Adrenal gland (tissue), 7 donors: ENCODE data around the gene ADGRG6.

- PRO-cap, 3 experiments = no peak in any of the 3 experiments
- RAMPAGE, long total RNA, 4 experiments = no peak in any of the 4 experiments
- RRBS = no CpG with 5 or more reads among the region's 4 CpGs
Measured at GRCh38 chr6:140462709-140463644, 1088.5 kb upstream of the CITED2 start.

- PRO-cap, 3 experiments = peak in 3 of 3 experiments; most common plus-strand start chr6:142302071 (in 2); most common minus-strand start chr6:142302013 (in 3)
- RAMPAGE, long total RNA, 4 experiments = start-site peak on the plus strand in 4 of 4 experiments, at chr6:142302057-142302119 at its widest, 57 to 188 reads per replicate
- RRBS = 2% methylated on average over 10 of the region's 73 CpGs
Measured at GRCh38 chr6:142301602-142302380, at the start of gene ADGRG6. Gene ADGRG6 (plus strand): TSS chr6:142302007.

DNA sequence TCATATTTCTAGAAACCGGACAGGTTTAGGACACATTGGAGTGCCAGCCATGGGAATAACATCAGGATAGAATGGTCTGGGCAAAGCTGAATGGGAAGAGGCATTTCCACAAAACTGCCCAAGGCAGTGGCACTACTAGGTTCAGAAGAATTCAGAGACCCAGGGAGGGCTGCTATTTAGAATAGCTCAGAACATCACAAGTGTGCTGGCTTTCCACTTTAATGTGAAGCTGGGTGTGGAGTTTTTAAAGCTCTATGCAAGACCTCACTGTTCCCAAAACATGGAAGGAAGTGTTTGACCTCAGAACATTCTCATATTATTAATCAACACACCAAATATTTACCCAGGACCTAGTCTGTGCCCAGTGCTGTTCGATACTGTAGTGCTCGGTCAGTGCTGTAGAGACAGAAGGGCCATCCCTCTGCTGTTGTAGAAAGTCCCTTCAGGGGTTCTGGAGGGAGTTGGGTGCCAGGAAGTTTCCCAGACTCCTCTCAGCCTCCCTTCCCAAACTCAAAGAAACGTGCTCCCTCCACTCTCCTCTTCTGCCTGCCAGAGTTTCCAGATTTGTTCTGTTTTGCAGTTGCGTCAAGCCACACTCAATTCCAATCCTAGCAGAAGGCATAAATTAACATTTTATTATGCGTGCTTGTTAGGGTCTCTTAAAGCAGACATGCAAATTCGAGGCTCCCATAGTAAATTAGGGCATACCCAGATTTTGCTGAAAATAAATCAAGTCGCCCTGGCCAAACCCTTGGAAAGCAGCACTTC is 248.8 kb downstream of the HIVEP2 start:
- PRO-cap, 3 experiments = no peak in any of the 3 experiments
- RAMPAGE, long total RNA, 4 experiments = no peak in any of the 4 experiments
- RRBS = no CpG with 5 or more reads among the region's 8 CpGs

DNA sequence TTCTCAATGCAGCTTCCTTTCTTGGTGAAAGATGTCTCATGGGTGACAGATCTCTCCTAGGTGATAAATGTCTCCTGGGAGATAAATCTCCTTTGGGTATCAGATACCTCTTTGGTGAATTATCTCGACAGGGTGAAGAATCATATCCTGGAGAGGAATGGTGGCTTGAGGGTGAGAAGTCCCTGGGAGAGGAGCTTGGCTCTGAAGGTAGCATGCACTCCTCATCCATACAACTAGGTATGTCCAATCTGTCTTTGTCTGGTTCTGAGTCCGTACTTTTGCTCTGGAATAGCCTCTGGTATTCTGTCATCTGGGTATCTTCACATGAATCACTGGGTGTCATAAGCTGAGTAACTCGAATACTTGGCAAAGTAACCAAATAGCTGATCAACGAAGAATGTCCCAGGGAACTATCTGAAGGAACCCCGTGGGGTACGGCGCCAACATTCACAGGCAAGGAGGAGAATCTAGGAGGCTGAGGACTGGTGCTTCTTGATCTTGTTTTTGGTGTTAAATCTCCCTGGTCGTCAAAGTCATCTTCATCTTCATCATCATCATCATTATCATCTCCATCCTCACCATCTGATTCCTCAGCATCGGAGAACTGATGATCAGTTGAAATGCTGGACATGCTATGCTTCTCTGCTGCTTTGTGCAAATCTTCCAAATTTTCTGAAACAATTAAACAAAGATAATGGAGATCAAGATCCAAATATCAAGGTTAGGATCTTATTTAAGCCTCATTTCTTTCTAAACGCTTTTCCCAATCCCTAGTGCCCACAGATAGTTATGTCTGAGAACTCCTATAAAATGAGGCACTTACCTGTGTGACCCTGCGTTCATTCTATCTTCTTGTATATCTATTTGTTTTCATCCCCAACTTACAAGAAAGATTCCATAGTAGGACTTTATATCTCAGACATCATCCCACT is 184.7 kb downstream of the HIVEP2 start:
- PRO-cap, 3 experiments = no peak in any of the 3 experiments
- RAMPAGE, long total RNA, 4 experiments = no peak in any of the 4 experiments
- RRBS = no CpG with 5 or more reads among the region's 11 CpGs

GRCh38 chr6:142769488-142770403 is 175.2 kb downstream of the HIVEP2 start:
- PRO-cap, 3 experiments = no peak in any of the 3 experiments
- RAMPAGE, long total RNA, 4 experiments = no peak in any of the 4 experiments
- RRBS = no CpG with 5 or more reads among the region's 21 CpGs

DNA sequence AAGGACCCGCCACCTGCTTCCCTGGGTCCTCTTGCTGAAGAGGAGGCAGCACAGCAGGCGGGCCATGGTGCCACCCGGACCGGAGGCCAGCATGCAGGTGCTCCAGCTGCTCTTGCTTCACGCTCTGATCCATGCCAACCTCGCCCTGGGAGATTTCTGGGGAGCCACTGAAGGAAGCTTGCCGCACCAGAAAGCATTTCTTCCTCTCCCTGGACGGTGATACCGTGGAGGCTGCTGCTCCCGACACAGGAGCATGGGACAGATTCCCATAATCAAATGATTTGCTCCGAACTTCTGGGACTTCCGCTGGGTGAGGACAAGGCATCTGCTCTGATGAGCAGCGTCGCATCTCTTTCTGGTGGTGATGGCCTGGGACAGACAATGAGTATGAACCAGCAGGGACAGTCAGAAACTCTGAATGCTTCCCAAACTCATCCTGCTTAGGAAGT is 173.6 kb downstream of the HIVEP2 start:
- PRO-cap, 3 experiments = no peak in any of the 3 experiments
- RAMPAGE, long total RNA, 4 experiments = no peak in any of the 4 experiments
- RRBS = no CpG with 5 or more reads among the region's 14 CpGs

DNA sequence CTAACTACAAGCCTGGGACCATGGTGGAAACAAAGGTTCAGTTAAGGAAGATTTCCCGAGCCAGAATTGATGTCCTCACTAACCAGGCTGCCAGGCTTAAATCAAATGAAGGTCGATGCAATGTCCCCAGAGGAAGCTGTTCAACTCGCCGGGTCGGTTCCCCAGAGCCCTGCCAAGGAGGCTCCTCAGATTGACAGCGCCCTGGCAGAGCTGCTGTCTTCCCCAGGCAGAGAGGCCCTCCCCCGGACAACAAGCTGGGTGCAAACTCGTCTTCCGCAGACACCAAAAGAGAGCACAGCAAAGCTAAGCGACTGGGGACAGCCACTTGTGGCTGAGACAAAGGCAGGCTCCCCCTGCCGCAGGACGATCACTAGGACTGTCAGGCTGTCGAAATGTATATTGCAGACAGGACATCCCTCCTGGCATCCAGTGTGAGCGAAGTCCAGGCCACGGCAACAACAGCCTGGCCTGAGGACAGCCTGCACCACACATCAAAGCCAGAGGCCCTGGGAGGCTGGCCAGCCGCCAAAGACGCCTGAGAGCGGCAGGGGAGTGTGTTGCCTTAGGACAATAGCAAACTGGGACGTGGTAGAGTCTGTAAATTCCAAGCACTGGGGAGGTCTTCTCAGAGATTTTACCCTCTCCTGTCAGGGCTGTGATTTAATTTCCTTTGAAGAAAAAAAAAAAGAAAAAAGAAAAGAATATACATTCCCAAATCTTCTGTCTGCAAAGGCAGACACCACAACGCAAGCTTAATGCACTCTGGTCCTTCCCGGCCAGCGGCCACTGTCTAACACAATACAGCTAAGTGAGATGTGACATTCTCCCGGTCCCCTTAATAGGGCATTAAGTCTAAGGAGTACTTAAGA is 99.1 kb downstream of the HIVEP2 start:
- PRO-cap, 3 experiments = peak in 3 of 3 experiments; most common plus-strand start position 429 of the sequence (in 2); most common minus-strand start position 460 of the sequence (in 2)
- RAMPAGE, long total RNA, 4 experiments = no peak in any of the 4 experiments
- RRBS = 3% methylated on average over 4 of the region's 23 CpGs

DNA sequence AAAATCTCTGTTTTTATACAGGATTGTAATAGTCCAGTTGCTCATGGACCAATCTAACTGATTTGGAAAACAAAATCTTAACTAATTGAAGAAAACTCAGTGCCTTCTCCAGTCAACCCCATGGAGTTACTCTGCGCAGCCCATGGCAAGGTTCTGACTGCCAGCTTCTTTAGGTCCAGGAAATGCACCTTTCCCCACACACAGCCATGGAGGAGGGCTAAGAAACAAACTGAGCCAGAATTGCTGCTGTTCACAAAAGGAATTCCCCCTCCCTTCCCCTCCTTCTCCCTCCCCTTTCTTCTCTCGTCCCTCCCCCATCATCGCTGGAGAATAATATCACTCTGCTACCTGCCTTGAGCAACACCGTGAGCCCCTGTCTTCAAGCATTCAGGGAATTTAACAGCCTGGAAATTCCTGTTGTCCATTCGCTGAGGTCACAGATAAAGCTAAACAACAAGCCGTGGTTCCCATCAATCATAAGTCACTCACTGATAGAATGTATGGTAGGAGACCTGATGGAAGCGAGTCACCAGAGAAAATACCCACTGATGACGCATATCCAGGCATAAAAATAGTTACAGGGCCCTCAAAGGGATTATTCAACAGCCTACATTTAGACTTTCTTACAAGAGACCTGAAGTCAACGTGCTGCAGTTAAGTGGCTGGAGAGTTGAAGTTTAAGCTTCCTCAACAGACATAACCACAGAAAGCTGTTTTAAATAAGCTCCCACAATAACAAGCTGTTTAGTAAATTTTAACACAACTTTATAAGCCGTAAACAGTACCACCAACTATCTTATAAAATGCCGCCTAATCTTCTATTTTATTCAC is 59.7 kb downstream of the HIVEP2 start:
- PRO-cap, 3 experiments = peak in 1 of 3 experiments; most common plus-strand start position 628 of the sequence (in 1); most common minus-strand start position 487 of the sequence (in 1)
- RAMPAGE, long total RNA, 4 experiments = no peak in any of the 4 experiments
- RRBS = no CpG with 5 or more reads among the region's 11 CpGs

DNA sequence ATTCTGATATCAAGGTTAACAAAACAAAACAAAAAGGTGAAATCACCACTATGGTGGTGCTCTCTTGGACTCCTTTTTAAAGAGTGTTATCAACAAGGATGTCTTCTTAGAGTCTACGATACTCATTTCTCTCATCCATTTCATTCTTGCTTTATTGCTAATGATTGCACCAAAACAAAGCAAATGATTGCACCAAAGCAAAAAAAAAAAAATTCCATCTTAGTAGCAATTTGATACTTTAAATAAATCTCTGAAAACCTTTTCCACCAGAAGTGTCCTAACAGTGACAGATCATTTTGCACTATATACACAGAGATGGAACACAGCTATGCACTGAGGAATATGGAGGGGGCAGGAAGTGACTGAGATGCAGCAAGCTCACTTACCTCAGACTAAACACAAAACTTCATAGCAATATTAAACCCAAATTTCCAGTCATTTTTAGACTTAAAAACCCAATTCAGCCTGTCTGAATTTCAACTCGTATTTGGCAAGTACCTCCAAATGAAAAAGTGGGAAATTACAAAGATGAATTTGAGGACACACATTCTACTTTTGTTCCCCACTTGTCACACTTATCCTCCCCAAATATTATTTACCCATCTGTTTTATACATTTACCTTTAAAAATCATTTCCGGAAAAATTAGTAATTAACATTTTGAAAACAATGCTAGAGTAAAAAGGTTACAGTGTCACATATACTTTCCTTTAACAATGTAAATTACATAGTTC is 41.1 kb downstream of the HIVEP2 start:
- PRO-cap, 3 experiments = no peak in any of the 3 experiments
- RAMPAGE, long total RNA, 4 experiments = no peak in any of the 4 experiments
- RRBS = no CpG with 5 or more reads among the region's 3 CpGs

DNA sequence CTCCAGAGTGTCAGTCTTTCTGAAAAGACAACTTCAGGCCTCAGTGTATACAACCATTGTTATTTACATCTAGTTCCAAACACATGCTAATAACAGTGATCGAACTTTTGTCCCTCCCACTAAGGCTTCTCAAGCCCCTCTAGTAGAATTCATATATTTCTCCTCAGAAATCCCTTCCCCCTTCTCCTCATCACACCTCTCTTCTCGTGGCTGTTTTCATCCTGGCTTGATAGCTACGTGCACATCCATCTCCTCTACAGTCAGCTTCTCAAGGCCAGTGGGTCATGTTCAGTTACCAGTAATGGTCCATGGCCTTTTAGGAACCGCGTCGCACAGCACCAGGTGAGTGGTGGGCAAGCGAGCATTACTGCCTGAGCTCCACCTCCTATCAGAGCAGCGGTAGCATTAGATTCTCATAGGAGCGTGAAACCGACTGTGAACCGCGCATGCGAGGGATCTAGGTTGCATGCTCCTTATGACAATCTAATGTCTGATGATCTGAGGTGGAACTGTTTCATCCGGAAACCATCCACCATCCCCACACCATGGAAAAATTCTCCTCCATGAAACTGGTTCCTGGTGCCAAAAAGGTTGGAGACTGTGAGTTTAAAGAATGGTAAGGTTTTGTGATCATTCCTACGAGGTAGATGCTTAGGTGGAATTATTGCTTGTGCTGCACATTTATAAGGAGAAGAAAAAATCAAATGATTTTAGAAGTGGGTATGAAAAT is 32.6 kb downstream of the HIVEP2 start:
- PRO-cap, 3 experiments = no peak in any of the 3 experiments
- RAMPAGE, long total RNA, 4 experiments = no peak in any of the 4 experiments
- RRBS = no CpG with 5 or more reads among the region's 15 CpGs

GRCh38 chr6:142946684-142947450 is 1.9 kb upstream of the HIVEP2 start:
- PRO-cap, 3 experiments = peak in 3 of 3 experiments; most common plus-strand start chr6:142947083 (in 3); most common minus-strand start chr6:142946923 (in 1)
- RAMPAGE, long total RNA, 4 experiments = no peak in any of the 4 experiments
- RRBS = 1% methylated on average over 38 of the region's 56 CpGs

GRCh38 chr6:143039080-143039561 is 21.6 kb upstream of the AIG1 start:
- PRO-cap, 3 experiments = no peak in any of the 3 experiments
- RAMPAGE, long total RNA, 4 experiments = no peak in any of the 4 experiments
- RRBS = no CpG with 5 or more reads among the region's 2 CpGs

- PRO-cap, 3 experiments = no peak in any of the 3 experiments
- RAMPAGE, long total RNA, 4 experiments = no peak in any of the 4 experiments
- RRBS = no CpG with 5 or more reads among the region's 3 CpGs
Measured at GRCh38 chr6:143532679-143532968, 21.1 kb upstream of the FUCA2 start.

GRCh38 chr6:143608005-143608469 is 69.7 kb upstream of the PHACTR2 start:
- PRO-cap, 3 experiments = peak in 3 of 3 experiments; most common plus-strand start chr6:143608251 (in 2)
- RAMPAGE, long total RNA, 4 experiments = no peak in any of the 4 experiments
- RRBS = 71% methylated on average over 5 of the region's 13 CpGs

- PRO-cap, 3 experiments = no peak in any of the 3 experiments
- RAMPAGE, long total RNA, 4 experiments = no peak in any of the 4 experiments
- RRBS = no CpG with 5 or more reads among the region's 4 CpGs
Measured at GRCh38 chr6:143673491-143674034, 4.2 kb upstream of the PHACTR2 start.

DNA sequence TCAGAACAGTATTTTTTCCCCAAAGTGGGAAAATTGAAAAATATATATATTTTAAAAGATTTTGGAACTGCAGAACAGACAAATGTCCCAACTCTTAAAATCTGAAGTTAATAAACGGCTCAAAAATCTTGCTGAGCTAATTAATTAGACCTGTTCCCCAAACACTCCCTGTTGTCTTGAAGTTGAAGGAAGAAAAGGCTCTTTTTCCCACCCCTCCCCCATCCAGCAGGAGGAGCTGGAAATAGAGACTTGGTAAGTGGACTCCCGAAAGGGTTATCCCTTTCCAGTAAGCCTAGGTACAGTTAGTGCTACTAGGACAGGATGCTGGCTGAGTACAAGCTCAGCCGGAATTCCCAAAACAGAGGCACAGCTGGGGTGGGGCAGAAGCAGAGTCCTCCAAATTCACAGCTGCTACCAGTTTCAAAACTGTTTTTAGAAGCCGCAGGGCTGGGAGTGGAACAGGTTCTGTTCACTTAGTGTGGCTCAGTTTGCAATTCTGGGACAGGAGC is 19.2 kb upstream of the UTRN start:
- PRO-cap, 3 experiments = no peak in any of the 3 experiments
- RAMPAGE, long total RNA, 4 experiments = no peak in any of the 4 experiments
- RRBS = no CpG with 5 or more reads among the region's 4 CpGs

DNA sequence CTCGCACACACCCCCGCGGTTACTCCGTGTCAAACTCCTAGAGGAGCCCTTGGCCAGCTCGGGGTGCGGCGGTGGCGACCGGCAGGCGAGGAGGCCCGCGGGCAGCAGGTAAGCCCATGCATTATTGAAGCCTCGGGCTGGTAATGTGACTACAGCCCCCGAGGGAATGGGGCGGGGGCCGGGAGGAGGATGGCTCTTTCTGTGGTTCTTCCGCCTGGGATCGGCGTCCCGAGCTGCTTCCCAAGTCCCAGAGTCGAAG is 508 bp downstream of the UTRN start:
- PRO-cap, 3 experiments = peak in 2 of 3 experiments; most common plus-strand start position 56 of the sequence (in 2)
- RAMPAGE, long total RNA, 4 experiments = no peak in any of the 4 experiments
- RRBS = 1% methylated on average over 7 of the region's 21 CpGs

DNA sequence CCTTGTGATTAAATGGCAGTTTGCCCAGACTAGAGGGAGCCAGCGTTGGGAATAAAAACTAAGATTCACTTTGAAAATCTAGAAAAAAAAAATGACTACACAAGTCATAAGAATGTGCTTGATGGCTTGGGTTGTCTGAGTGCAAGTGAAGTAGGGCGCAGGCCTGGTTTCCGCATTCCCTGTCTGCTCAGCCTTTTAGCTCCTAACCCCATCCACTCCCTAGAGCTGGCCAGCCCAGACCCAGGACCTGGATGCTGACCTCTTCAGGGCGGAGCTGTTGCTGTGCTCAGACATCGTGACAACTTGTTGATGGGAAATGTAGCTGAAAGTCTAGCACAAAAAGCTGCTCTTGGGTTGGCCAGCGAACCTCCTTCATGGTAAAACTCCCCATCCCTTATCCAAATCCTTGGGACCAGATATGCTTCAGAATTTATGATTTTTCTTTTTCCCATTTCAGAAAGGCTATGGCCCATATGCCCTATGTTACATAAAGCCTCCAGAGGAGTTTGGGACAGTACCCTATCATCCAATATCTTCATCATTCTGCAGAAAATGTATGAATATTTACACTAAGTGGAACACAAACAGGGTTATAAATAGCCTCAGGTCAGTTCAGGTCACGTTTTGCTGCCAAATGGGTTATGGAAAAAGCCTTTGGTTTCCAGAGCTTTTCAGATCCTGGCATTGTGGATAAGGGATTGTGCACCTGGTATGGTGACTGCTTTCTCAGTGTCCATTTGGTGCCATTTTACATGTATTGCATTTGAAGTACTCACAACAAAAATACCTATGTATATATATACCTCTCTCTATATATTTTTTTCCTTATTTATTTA is 29.2 kb downstream of the UTRN start:
- PRO-cap, 3 experiments = no peak in any of the 3 experiments
- RAMPAGE, long total RNA, 4 experiments = no peak in any of the 4 experiments
- RRBS = no CpG with 5 or more reads among the region's 7 CpGs

DNA sequence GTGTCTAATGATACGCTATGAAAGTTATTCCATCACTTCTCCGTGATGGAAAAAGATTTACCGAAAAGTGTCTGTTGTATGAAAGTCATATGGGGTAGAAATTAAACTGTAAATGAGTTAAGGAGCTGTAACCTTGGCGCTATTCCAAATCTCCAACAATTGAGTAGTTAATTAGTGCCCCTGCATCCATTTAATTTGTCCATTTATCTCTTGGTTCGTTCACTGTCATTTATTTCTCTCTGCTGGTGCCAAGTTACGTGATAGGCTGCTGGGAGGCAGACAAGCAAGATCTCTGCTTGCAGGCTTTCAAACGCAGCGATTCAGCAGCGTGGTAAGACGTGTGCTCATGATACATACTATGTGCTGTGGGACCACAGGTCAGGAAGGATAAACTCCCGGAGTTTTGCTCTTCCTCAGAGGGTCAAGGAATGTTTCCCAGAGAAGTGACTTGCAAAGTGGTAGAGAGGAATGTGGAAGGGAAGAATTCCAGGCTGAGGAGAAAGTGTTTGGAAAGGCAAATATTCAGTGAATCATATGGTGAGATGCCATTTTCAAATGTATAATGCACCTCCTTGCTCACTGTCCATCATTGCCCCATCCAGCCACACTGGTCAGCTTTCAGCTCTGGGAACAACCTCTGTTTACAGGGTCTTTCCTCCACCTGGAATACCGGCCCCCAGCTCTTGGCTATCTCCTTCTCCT is 46.4 kb downstream of the UTRN start:
- PRO-cap, 3 experiments = no peak in any of the 3 experiments
- RAMPAGE, long total RNA, 4 experiments = no peak in any of the 4 experiments
- RRBS = no CpG with 5 or more reads among the region's 12 CpGs

DNA sequence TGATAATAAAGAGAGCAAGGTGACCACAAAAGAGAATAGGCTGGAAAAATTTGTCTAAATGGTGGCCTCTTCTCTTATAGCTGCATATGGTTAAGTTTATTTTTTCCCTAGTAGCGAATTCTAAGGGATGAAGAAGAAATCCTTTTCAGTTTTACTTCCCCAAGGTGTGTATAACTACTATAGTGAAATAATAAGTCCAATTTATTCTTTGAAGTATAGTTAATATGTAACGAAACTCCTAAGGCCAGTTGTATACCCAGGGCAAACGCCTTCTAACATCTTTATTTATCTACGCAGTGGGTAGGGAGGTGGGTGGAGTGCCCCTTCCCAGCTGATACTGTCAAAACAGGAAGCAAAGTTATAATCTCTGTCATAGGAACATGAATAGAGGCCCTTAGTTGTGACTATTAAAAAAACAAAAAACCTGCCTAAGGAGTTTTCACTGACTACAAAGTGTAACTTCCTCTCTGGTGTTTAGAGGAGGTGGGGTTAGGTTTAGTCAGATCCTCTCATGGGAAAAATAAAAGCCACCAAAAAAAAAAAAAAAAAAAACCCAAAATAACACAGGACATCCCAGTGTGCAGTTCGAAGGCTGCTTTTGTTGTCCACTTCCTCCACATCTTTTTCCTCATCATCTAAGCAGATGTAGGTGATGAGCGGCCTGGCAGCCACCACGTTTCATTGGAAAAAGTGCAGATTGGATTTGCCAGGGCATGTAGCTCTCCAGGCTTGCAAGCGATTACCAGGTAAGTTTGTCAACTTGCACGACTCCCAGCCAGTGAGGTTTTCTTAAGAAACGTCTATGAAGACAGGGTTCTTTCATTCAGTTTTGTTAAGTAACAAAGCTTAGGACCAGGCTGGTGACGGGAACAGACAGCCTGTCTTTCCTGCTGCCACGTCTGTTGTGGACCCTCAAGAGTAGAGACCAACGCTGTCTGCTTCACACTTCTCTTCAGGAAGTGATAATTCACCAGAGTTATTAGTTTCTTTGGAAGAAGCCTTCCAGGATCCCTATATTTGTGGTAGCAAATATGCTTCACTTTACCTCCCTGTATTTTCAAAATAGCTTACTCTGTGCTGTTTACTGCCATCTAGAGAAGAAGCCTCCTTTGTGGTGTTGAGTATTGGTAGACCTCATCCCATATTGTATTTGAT is 58.8 kb downstream of the UTRN start:
- PRO-cap, 3 experiments = no peak in any of the 3 experiments
- RAMPAGE, long total RNA, 4 experiments = start-site peak on the plus strand in 4 of 4 experiments, centred at positions 633 to 647 of the sequence, 10 to 183 reads per replicate
- RRBS = no CpG with 5 or more reads among the region's 13 CpGs